ENCODE results near the gene GPER1.

DNA sequence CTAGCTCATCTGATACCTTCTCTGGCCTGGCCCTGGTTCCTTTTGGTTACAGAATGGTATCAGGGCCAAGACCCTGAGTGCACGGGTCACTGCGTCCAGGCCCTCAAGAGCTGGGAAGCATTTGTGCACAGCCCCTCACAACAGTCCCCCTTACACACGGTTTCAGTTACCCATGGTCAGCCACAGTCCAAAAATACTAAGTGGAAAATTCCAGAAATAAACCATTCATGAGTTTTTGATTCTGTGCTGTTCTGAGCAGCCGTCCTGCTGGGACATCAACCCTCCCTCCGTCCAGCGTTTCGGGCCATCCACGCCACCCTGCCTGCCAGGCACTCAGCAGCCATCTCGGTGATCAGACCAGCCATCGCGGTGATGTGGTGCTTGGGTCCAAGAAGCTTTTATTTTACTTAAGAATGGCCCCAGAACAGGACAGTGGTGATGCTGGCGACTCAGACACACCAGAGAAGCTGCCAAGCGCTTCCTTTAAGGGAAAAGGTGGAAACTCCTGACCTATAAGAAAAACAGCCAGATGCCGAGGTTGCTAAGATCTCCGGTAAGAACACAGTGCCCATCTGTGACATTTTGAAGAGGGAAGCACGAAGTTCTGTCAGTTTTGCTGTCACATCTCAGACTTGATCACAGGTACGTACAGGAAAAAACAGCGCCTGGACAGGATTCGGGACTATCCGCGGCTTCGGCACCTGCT lies 8.6 kb downstream of the COX19 start:
- RRBS, result no CpG with 5 or more reads among the region's 22 CpGs

DNA sequence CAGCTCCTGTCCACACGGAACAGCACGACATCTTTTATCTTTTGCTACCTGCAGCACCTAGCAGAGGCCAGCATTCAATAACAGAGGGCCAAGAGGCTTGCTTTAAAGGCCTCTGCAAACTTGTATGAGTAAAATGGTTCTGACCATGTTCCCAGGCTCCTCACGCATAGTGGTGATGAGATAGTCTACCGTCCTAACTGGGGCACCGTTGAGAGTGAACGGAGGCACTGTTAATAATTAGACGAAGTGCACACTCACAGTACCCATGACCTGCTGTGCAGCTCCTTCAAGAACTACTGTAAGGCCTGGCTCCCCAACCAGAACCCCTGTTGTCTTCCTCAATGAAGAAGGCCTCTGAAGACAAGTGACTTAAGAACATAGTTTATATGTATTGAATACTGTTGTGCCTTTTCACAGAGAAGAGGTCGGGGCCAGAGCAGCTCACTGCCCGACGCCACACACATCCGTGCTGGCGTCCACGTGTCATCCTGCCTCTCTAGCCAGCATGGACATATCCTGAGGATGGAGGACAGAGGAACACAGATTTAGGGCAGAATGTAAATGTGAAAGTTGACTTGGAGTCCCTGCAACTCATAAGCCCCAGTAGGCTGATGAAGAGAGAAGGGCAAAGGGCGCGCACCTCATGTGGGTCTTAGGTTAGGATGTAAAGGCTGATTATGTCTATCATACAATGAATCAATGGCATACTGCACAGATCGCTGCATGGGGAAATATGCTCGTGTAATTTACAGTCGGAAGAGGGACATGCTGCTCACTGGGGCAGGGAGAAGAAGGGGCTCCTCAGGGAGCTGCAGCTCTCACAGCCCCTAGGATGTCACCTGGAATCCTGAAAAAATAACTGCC lies 1.3 kb downstream of the GPR146 start:
- RRBS, result no CpG with 5 or more reads among the region's 18 CpGs

DNA sequence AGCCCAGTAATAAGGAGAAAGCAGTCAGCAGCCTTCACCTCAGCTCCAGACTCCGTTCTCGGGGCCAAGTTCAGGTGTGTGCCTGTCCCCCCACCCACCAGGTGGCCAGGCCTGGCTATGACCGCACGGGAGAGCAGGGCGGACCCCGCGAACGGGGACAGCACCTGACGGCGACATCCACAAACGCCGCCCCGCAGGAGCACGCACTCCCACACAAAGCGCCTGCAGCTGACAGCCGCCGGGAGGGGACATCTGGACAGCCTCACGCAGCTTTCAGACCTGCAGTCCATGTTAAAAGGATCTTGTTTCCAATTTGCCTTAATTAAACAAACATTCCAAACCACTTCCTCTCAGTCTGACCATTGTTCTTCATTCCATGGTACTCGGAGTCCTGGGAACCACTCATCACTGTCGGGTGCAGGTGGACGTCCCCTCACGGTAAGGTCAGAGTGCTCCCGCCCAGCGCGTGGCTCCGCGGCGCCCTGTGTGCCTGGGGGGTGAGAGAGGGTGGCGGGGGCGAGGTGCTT lies 6.0 kb upstream of the GPER1 start:
- RRBS, result no CpG with 5 or more reads among the region's 30 CpGs

- RRBS, result no CpG with 5 or more reads among the region's 17 CpGs
These were observed at the start of gene GPER1 for GRCh38 chr7:1087477-1088294. Gene GPER1, plus strand, starts transcription at chr7:1088113.

DNA sequence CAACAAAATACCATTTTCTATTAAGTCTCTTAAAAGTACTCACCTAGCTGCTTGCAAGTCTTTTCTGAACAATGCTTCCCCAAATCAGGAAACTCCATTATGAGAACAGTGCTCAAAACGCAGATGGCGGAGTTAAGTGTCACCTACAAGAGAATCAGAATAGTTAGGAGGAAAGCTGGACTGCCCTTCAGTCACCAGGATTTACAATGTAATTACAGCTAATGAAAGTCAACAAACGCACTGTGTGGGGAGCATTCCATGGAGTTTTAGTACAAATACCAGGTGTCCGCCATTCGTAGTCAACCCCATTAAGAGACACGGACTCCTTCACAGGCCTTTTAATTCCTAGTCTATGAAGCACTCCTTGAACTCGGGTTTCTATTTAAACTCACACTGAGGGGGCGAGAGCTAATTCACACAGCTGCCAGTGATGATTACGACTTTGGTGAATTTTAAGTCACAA lies 1.9 kb downstream of the ZFAND2A start:
- RRBS, result no CpG with 5 or more reads among the region's 9 CpGs

DNA sequence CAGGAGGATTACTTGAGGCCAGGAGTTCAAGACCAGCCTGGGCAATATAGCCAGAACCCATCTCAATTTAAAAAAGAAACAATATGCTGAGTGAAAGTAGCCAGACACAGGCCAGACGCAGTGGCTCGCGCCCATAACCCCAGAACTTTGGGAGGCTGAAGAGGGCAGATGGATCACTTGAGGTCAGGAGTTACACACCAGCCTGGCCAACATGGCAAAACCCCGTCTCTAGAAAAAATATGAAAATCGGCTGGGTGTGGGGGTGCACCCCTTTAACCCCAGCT lies 3.1 kb downstream of the MICALL2 start:
- RRBS, result no CpG with 5 or more reads among the region's 5 CpGs

GRCh38 chr7:1460583-1461722 lies 1.7 kb upstream of the MICALL2 start:
- RRBS, result 23% methylated on average over 10 of the region's 36 CpGs

- RRBS, result 87% methylated on average over 6 of the region's 37 CpGs
These were observed 13.8 kb upstream of the MICALL2 start for GRCh38 chr7:1472896-1473589.

DNA sequence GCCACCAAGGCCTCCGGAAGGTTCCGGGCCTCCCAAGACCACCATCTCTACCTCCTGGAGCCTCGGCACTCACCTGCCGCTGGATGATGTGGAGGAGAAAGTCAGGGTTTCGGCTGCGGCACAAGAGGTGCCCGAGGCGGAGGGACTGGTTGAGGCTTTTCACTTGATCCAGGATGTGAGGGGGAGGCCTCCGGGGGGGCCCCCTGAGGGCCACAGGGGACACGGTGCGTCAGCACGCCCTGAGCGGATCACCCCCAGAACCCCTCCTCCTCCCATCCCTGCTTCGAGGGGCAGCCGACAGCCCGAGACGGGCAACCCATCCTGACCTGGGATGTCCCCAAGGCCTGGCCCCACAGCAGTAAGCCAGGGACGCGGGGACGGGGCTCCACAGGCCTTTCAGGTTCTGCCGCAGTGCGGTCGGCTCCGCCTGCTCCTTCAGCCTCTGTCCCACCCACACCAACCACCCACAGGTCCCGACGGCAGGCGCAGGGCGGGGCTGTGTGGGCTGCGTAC lies 16.9 kb downstream of the INTS1 start:
- RRBS, result 94% methylated on average over 1 of the region's 29 CpGs

- RRBS, result 92% methylated on average over 7 of the region's 27 CpGs
These were observed 14.7 kb downstream of the INTS1 start for GRCh38 chr7:1489373-1489952.

- RRBS, result 94% methylated on average over 5 of the region's 36 CpGs
These were observed 10.7 kb downstream of the INTS1 start for GRCh38 chr7:1493417-1494046.

GRCh38 chr7:1533651-1534310 lies 3.3 kb downstream of the MAFK start:
- RRBS, result 39% methylated on average over 14 of the region's 24 CpGs

DNA sequence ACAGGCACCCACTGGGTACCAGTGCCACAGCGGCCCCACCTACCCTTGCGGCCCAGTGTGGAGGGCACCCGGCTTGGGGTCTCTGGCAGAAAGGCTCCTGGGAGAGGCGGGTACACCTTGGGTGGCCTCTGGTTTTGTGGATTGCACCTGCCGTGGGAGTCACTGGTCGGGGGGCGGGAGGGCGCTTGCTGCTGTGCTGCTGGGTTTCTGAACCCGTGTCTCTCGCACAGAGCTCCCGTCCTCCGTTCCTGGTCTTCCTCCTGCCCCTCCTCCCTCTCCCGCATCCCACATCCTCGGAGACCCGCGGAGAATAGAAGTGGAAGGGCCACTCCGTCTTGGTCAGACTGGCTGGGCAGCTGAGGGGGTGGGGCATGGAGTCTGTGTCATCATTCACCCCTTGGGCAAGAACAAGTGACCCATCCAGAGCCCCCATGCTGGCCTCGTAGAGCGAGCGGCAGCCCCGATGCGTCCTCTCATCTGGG lies 3.9 kb downstream of the MAFK start:
- RRBS, result no CpG with 5 or more reads among the region's 22 CpGs

DNA sequence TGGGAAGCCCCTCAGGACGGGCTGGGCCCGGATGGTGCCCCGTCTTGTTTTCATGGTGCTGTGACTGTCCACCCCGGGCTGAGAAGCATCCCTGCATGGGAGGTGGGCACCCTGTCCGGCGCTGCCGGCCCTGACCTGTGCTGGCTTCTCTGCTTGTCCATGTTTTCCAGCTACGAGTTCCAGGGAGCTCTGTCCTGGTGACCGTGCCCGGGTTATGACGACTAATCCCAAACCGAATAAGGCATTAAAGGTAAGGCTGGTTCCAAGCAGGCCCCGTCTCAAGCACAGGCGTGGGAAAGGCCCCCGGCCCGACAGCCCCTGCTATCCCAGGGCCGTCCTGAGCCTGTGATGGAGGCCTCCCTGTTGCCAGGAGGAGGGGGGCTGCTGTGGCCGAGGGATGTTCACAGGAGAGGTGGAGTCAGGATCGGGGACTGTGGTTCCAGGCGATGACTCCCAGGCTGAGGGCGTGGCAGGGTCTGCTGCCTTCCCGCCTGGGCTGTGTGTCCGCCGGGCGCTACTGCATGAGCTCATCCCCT lies 8.5 kb downstream of the MAFK start:
- RRBS, result 73% methylated on average over 11 of the region's 25 CpGs

GRCh38 chr7:1543843-1544719 lies 11.9 kb downstream of the TMEM184A start:
- RRBS, result 81% methylated on average over 7 of the region's 41 CpGs

DNA sequence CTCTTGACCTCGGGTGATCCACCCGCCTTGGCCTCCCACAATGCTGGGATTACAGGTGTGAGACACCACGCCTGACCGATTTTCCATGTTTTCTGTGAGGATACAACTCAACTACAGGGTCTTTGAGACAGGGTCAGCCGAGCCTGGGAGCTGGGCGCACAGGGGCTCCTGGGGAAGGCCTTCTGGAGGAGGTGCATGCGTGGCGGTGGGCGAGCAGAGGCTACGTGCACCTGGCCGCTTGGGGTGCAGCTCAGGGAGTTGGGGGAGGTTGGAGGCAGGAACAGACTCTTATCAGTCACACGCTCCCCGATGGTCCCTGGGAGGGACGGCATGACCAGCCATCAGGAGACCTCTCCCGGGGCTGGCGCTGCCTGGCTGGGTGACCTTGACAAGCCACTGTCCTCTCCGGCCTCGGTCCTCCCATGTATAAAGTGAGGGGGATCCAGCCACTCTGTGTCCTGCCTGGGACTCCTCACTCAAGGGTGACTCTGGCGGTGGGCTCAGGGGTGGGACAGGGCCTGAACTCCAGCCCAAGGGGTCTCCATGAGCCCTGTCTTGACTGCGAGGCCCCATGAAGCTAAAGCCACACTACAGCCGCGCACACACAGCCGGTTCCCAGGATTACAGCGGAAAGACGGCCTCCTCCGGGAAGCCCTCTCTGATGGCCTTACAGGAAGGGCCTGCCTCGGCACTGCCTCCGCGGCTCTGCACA lies 2.5 kb downstream of the TMEM184A start:
- RRBS, result 75% methylated on average over 3 of the region's 29 CpGs

- RRBS, result no CpG with 5 or more reads among the region's 22 CpGs
These were observed 2.3 kb upstream of the TMEM184A start for GRCh38 chr7:1558196-1558723.

- RRBS, result 2% methylated on average over 42 of the region's 93 CpGs
These were observed 4.4 kb upstream of the ELFN1 start for GRCh38 chr7:1665562-1666287.

DNA sequence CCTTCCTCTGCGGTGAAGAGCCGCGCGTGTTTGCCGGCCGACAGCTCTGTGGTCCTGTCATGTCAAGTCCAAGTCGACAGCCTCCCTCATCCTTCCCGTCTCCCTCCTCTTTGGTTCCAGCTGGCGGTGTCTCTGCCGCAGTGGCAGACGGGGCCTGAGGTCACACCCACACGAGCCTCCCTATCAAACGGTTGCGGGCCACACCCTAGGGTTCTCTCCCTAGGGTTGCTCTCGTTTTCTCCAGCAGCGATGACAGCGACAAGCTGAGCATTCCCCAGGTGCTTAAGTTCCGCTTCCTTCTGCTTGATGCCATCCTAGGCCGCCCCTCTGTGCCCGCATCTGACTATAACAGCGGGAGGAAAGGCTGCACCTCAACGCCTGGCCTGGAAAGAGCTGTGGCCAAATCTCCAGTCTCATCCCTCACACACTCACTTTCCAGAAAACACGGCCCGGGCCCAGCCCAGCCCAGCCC lies 185.0 kb downstream of the ELFN1 start:
- RRBS, result no CpG with 5 or more reads among the region's 24 CpGs

GRCh38 chr7:1861074-1861416 lies 191.0 kb downstream of the ELFN1 start:
- RRBS, result 90% methylated on average over 4 of the region's 13 CpGs

Data from BE2C (cell line).